Measurements from ENCODE around the gene PCNT.

DNA sequence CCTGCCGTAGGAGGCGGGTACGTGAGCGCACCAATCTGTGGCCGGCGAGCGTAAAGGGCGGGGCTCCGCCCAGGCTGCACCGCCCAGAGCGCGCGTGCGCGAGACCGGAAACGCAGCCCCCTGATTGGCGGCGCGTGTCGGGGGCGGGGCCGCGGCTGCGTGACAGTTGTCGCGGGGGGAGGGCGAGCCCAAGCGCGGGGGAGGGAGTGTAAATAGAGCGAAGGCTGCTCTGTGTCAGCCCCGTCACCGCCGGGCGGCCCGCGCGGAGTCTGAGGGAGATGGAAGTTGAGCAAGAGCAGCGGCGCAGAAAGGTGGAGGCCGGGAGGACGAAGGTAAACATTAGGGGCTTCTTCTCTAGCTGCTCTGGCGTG, at the start of gene PCNT:
PCNT (plus strand) TSS at position 206 of the 371 bp plus-strand sequence.
- CAGE, long polyA plus RNA, result no peak
- RRBS, result 2% methylated on average over 22 of the region's 43 CpGs

GRCh38 chr21:46324584-46325603, 938 bp downstream of the PCNT start:
- CAGE, long polyA plus RNA, result no peak
- RRBS, result 4% methylated on average over 40 of the region's 100 CpGs

GRCh38 chr21:46346096-46346327, 22.1 kb downstream of the PCNT start:
- CAGE, long polyA plus RNA, result no peak
- RRBS, result 92% methylated on average over 4 of the region's 6 CpGs

GRCh38 chr21:46425460-46426024, 33.1 kb upstream of the DIP2A start:
- CAGE, long polyA plus RNA, result no peak
- RRBS, result no CpG with 5 or more reads among the region's 27 CpGs

DNA sequence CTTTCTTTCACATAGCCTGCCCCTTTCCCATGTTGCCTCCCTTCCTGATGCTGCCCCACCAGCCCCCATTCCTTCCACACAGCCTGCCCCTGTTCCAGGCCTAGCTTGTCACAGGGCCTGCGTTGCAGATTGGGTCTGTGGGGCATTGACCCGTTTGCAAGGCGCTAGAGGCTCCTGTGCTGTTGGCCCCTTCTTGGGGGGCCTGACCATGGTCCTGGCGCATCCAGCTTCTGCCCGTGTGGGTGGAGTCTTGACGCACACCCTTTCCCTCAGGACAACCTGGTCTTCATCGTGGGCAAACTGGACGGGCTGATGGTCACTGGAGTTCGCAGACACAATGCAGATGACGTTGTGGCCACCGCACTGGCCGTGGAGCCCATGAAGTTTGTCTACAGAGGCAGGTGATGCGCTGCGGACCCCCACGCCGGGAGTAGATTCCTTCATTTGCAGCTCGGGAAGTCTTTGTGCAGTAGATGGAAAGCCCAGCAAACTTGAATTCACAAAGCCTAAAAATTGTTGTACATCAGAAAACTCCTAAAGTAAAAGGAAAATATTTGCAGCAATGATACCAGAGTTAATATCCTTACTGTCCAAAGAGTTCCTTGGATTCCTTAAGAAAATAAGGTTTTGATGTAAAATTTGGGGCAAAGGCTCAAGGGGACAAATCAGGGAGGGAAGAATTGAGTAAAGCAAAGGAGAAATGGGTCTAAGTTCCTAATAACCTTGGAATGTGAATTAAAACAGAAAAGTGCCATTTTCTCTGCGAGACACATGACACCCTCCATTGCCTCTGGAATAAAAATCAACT, 58.0 kb downstream of the S100B start:
- CAGE, long polyA plus RNA, result no peak
- RRBS, result no CpG with 5 or more reads among the region's 18 CpGs

DNA sequence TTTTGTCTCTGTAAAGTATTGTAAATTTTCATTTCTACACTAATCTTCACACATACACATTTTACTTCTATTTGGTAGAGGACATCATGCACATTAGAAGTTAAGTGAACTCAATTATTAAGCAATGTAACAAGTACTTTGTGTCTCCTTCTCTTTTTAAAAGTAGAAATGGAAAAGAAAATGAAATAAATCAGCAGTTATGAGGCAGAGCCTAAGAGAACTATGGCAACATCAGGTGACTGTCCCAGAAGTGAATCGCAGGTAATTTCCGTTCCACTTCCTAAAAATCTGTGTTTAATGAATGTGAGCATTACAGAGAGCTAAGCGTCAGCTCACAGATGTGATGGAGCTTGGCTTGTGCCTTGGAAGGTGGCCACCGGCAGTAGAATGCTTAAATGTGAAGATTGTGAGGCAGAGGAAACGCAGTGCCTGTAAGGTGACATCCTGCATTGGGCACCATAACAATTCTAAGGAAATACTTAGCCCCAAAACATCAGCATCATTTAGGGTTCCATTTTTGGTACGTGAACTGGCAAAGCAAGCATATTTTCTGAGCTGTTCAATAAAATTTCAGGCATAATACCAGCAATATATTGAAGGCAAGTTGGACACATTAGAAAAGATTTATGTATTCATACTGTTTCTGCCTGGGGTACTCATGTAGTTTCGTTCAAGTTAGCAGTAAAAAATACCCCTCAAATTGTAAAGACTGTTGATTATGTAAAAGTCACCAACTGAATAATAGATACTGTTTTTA, 1.4 kb downstream of the PRMT2 start:
- CAGE, long polyA plus RNA, result no peak
- RRBS, result no CpG with 5 or more reads among the region's 7 CpGs